ENCODE data around the gene CETP.

GRCh38 chr16:54932237-54933022 is 1.8 kb downstream of the IRX5 start:
- RRBS: 6% methylated on average over 11 of the region's 59 CpGs

DNA sequence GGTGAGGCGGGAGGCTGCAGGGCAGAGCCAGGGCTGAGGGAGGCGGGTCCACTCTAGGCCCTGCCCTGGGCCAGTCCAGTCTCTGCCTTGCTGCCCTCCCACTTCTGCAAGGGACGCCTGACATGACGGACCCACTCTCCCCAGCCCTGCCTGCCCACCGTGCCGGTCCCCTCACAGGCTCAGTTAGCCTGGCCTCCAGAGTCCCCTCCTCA is 160.6 kb downstream of the IRX5 start:
- RRBS: 71% methylated on average over 1 of the region's 6 CpGs

DNA sequence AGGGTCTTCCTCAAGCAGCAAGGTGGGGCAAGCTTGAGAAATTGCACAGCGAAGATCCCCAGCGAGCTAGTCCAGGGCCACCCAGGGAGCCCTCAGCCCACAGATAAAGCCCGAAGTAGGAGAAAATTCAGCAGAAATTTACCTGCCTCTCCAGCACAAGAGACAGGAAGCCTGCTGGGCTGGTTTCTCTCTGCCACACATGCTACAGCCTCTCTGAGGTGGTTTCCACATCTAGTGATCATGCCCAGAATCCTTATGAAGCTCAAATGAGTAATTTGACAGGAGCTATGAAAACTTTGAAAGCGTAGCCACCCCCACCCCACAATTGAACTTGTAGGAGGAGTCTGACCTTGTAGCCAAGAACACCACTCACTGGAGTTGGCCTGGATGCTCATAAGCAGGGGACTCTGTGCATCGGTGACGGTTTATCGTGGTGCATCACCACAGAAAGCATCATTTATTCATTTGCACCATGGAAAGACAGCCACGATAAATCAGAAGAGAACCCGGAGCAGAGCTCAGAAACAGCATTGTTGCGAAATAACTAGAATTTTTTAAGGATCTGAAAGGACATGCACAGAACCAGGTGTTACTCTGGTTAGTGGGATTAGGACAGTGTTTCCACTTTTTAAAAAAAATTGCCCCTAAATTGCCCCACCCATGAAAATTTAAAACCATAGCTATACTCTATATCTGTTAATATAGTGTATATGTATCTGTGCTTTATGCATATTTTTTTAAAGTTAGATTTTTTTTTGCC is 44.5 kb upstream of the IRX6 start:
- RRBS: no CpG with 5 or more reads among the region's 10 CpGs

DNA sequence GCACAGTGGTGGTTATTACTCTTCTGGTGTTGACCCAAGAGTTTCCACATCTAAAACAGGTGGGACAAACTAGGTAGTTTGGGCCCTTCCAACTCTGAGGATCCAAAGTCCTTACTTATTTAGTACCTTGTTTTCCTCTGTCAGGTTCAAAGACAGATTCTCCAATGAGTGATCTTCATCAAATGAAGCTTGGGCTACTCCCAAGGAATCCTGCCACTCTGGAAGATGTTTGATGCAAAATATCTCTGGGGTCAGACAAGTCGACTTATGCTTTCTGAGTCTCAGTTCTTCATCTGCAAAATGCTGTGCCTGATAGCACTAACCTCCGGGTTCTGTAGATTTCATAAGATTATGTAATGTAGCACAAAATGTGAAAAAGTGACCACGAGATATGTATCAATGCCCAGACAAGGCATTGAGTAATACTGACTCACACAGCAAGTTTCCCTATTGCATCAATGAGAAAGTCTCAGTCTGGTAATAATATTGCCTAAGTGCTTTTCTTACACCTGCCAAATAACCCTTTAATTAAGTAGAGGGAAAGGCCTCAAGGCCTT is 41.5 kb upstream of the MMP2 start:
- RRBS: no CpG with 5 or more reads among the region's 3 CpGs

DNA sequence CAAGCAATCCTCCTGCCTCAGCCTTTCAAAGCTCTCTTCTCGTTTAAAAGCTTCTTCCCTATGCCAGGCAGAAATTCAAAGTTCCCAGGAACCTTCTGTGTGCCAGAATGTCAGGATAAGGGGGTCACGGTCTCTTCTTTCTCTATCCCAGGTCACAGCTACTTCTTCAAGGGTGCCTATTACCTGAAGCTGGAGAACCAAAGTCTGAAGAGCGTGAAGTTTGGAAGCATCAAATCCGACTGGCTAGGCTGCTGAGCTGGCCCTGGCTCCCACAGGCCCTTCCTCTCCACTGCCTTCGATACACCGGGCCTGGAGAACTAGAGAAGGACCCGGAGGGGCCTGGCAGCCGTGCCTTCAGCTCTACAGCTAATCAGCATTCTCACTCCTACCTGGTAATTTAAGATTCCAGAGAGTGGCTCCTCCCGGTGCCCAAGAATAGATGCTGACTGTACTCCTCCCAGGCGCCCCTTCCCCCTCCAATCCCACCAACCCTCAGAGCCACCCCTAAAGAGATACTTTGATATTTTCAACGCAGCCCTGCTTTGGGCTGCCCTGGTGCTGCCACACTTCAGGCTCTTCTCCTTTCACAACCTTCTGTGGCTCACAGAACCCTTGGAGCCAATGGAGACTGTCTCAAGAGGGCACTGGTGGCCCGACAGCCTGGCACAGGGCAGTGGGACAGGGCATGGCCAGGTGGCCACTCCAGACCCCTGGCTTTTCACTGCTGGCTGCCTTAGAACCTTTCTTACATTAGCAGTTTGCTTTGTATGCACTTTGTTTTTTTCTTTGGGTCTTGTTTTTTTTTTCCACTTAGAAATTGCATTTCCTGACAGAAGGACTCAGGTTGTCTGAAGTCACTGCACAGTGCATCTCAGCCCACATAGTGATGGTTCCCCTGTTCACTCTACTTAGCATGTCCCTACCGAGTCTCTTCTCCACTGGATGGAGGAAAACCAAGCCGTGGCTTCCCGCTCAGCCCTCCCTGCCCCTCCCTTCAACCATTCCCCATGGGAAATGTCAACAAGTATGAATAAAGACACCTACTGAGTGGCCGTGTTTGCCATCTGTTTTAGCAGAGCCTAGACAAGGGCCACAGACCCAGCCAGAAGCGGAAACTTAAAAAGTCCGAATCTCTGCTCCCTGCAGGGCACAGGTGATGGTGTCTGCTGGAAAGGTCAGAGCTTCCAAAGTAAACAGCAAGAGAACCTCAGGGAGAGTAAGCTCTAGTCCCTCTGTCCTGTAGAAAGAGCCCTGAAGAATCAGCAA is 3.3 kb upstream of the LPCAT2 start:
- RRBS: 88% methylated on average over 3 of the region's 18 CpGs

DNA sequence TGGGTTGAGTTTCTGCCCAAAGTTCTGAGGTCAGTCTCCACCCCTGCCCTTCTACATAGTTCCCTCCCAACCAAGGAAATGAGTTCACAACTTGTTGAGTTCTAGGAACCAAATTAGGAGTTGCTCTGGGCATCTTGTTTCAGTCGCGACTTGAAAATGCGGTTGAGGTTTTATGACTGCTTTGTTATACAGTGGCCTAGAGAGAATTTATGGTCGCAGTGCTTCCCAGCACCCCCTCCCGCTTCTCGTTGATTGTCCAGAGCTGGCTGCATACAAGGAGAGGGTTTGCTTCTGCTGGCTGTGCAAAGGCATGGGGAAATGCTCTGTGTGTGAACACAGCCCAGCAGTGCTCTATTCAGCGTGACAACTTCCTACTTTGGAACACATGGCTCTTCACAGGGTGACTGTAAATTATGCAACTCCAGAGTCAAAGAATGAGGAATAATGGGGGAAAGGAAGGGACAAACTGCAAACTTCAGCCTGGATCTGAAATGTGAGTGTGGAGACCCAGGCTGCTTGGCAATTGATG is 20.3 kb downstream of the GNAO1 start:
- RRBS: no CpG with 5 or more reads among the region's 7 CpGs

GRCh38 chr16:56269185-56270414 is 78.3 kb downstream of the GNAO1 start:
- RRBS: no CpG with 5 or more reads among the region's 23 CpGs

DNA sequence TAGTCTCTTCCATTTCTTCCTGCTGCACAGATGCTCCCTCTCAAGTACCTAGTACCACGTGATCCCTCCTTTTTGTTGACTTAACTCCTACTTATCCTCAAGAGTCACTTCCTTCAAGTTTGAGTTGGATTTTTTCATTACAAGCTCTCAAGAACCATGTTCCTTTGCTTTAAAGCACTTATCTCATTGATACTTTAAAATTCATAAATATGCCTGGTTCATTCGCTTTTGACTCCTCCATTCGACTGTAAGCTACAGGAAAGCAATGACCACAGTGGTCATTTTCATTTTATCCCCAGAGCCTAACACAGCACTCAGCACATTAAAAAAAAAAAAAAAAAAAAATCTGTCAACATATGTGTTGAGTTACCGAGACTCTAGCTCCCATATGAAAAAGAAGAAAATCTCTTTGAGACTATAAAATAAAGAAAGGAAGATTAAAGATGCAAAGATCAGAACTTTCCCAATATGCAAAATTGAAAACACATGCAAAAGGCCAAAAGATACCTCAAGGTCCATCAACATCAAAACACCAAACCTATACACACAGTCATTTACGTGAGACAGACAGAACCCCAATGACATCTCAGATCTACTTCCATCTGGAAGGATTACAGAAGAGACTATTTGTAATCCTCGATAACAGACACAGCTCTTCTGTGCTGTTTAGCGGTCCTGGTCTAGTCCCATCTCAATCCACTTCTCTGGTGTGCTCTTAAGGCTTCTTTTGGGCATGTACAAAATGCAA is 24.6 kb downstream of the AMFR start:
- RRBS: no CpG with 5 or more reads among the region's 7 CpGs

GRCh38 chr16:56452129-56452766 is 894 bp downstream of the OGFOD1 start:
- RRBS: no CpG with 5 or more reads among the region's 17 CpGs

DNA sequence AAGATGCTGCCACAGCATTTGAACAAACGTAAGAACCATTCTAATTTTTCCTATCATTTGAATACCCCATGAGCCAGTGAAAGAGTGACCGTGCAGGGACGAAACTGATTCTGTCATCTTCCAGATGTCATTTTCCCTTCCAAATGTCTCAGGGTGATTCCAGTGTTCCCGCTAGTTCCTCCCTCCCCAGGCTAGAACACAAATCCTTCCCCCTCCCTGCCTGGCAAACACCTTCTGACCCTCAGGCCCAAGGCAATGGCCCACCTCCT is 2.6 kb downstream of the MT2A start:
- RRBS: no CpG with 5 or more reads among the region's 4 CpGs

DNA sequence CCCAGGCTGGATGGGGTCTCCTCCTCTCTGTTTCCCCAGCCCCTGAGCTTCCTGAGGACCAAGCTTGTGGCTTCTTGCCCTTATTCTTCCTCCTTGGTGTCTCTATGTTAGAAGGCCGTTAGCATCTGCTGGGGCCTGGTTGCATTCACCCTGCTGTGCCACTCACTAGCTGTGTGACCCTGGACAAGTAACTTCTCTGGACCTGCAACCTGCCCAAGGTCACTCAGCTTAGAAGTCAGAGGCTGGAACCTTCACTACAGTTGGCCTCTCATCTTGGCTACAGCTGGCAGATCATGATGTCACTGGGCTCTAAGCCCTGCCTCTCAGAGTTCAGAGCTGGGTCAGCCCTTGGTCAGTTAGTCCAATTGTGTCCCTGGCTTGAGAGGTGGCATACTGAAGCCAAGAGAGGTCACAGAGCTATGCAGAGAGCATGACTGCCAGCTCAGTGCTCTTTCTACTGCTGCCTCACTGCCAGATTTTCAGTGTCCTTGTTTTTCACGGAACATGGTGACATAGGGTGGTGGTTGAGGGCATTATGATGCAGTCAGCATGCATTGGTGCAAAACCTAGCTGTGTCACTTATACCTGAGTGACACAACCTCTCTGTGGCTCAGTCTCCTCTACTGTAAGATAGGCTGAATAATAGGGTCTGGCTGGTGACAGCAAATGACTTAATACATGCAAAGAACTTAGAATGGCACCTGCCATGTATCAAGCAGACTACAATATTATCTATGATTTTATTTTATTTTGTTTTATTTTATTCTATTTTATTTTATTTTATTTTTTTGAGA is 3.1 kb downstream of the MT2A start:
- RRBS: no CpG with 5 or more reads among the region's 2 CpGs

DNA sequence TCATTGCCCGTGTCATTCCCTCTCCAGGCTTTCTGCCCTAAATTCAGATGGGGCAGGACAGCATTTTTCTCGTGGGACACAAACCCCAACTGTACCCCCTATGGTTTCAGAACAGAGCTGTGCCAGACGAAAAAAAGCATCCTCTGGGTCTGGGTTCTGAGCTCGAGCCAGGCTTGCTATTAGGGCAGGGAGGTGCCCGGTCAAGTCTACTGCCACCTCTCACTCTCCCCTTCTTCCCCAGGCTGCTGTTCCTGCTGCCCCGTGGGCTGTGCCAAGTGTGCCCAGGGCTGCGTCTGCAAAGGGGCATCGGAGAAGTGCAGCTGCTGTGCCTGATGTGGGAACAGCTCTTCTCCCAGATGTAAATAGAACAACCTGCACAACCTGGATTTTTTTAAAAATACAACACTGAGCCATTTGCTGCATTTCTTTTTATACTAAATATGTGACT is 1.1 kb downstream of the MT1E start:
- RRBS: no CpG with 5 or more reads among the region's 8 CpGs

DNA sequence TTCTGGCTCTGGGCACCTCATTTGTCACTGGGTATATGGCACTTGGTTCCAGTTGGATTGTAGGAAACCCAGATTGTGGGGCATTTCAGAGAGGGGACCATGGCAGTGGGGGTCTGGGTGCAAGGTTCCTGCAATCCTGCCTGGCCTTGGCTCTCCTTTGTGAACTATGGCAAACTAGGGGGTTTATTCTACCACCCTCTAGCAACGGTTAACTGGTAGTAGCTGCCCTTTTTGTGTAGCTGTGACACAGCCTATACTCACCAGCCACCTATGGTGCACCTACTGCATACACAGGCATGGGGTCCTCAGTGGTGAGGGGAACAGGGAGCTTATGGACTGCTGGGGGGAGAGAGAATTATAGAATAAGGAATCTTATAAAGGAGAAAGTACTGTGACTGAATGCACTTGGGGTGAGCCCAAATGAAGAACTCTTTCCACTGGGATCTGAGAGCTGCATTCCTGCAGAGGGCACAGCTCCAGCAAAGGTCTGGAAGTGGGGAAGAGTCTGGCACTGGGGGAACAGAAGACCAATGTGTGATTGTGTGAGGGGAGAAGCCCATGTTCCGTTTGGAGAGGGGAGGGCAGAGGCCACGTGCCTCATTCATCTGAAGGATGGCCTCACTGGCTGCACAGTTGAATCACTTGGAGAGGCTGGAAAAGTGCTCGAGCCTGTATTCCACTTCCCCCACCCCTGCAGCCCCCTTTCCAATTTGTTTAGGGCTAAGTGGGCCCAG is 2.1 kb downstream of the MT1X start:
- RRBS: no CpG with 5 or more reads among the region's 4 CpGs

GRCh38 chr16:56918721-56919779 is 12.9 kb upstream of the HERPUD1 start:
- RRBS: no CpG with 5 or more reads among the region's 18 CpGs

DNA sequence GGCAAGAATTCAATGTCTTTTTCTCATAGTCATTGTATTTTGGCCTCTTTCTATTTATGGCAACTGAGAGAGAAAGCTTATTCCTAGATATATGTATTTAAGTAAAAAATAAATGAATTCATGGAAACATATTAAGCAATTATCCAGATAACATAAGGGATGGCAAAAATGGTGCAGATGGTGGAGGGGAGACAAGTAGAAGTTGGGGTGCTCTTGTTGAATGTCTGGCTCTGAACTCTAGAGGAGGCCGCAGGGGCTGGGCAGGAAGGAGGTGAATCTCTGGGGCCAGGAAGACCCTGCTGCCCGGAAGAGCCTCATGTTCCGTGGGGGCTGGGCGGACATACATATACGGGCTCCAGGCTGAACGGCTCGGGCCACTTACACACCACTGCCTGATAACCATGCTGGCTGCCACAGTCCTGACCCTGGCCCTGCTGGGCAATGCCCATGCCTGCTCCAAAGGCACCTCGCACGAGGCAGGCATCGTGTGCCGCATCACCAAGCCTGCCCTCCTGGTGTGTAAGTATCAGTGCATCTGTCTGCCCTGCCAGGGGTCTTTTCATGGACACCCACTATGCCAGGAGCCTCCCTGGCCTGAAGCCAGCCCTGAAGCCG is at the start of gene CETP:
TSS of gene CETP (plus strand) at position 372 of the 615 bp plus-strand sequence.
- RRBS: no CpG with 5 or more reads among the region's 12 CpGs

DNA sequence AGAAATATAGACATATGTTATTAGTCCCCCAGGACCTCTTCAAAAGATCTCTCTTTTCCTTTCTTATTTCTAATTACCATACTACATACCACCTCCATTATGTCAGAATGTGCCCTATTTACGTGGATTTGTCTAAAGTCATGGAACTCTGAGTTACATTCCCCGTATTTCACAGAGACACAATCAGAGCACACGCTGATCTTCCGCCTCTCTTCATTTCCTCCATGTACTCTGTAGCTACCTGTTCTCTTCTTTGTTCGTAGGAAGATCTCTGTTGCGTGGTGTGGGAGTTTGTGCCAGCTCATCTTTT is 26.8 kb downstream of the NLRC5 start:
- RRBS: no CpG with 5 or more reads among the region's 6 CpGs

GRCh38 chr16:57026073-57026272 is 36.6 kb downstream of the NLRC5 start:
- RRBS: no CpG with 5 or more reads among the region's 9 CpGs

DNA sequence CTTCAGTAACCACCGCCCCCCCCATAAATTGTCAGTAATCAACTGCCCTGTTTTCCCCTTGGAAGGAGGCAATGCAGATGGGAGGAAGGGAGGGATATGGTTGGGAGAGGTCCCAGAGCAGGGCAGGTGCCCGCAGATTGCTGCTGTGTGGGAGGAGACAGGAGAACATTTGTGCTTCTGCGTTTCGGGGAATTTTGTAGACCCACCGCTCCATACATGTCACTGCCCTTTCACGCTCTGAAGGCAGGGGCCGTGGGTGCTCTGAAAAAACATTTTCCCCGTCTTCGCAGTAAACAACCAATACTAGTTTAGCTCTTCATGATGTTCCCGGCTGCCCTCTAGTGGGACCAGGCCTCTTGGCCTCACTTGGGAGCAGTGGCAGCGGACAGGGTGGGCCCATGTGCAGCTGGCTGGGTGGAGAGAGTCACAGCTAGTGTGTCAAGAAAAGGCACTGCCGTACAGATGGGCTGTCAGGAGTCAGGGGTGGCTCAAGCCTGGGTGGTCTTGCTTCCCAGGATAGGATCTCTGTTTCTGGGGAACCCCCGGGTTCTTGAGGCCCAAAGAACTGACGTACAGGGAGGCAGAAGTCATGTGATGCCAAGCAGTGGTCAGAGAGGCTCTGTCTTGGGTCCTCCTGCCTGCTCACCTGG is 46.6 kb upstream of the CPNE2 start:
- RRBS: no CpG with 5 or more reads among the region's 14 CpGs

DNA sequence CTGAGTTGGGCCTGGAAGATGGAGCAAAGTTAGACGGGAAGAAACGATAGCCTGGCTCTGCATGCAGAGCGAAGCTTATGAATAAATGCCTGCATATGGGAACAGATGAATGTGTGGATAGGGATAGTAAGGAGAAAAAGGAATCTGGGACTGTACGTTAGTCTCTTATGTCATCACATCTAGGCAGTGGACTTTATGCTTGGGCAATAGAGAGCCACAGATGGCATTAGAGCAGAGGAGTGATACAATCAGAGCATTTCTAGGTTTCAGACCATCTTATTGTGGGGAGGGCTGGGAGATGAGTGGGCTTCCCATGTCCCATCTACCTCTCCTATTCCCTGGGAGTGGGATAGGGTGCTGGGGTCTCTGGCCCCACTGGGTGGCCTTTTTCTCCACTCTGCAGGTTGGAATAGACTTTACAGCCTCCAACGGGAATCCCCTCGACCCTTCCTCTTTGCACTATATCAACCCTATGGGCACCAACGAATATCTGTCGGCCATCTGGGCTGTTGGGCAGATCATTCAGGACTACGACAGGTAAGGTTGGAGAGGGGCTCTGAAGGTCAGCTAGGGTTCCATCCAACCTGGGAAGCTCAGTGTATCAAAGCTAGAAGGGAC is 33.2 kb downstream of the CPNE2 start:
- RRBS: no CpG with 5 or more reads among the region's 9 CpGs

DNA sequence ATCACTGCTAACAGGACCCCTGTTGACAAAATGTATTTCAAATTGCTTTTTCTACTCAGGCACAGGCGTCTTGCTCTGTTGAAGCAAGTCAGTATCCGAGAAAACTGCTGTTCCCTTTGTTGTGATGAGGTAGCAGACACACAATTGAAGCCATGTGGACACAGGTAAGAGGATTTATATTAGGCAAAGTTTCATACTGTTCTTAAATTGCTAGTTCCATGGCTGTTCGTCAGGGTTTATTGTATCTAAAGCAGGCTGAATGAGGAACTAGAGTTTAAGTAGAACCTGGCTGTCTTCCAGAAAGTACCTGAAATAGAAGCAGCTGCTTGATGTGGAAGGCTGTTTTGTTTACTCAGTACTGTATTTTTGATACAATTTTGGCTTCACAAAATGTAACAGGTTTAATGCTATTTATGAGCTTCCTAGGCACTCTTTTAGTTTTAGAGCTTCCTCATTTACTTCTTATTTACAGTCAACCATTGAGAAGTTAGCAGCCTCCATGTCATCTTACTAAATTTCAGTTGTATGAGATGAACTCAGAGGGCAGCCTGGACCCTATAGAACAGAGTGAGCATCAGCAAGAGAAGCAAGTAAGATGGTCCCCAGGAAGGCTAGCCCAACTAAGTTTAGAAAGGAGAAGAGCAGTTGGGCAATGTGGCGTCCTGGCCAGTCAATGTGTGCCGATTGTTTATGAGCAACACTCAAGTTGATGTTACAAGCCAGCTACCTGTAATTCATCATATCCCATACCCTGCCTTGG is 9.8 kb upstream of the ARL2BP start:
- RRBS: no CpG with 5 or more reads among the region's 5 CpGs